Heart left ventricle (tissue), 7 donors: ENCODE measurements around a stretch of chr18.

DNA sequence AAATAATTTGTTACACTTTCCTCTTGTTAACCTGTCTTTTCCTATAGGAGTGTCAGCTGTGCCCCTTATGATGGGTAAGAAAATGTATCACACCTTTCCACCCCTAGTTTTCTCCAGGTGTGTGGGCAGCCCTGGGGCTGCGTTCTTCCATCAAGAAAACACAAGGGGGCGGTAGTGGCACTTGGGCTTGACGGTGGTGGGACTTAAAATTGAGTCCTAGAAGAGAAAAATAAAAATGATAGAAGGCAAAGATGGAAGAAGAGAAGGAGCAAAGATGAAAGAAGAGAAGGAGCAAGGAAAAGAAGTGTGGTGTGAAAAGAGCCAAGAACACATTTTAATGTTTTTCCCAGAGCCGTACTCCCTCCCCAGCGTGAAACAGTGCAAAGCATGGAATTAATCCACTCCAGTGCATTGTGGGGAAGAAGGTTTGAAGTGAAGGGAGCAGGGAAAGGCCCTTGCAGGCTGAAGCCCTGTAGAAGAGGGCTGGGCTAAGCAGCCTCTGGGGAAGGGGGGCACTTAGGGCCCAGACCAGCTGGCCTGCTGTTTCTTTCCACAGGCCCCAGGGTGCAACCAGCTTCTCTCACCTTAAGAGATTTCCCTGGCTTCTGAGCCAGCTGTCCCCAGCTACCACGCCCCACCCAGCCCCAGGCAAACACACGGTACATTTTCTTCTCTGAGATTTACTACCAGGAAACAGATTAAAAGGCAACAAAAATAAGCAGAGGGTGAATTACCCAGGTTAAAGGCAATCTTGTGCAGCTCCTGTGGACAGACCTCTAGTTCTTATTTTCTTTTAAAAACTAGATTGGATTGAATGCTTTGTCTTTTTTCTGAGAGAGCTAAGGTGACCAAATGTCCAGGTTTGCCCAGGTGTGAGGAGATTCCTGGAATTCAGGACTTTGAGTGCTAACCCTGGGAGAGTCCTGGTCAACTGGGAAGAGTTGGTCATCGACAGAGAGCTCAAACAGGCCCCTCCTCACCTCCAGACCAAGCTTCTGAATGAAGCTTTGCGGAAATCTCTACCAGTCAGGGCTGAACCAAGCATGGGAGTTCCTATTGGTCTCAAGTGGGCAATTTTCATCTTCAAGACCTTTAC lies 256.6 kb downstream of the RNF152 start:
- PRO-cap, 6 experiments: no peak in any of the 6 experiments
- RAMPAGE, long total RNA, 2 experiments: no peak in any of the 2 experiments
- RRBS: no CpG with 5 or more reads among the region's 9 CpGs

DNA sequence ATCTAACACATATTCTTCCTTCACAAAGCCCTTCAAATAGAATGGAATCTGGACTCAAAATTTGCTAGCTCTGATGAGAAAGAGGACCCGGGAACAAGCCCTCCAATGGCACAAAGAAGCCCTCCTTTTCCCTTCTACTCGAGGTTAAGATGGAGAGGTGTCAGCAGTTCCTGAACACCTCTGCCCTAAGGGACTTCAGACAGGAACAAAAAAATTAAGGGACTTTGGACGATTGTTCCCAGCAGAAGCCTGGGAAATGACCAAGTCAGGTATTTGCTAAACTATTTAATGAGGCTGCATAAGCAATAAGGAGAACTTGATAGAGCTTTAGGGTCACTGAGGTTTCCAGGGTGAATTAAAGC lies 157.4 kb downstream of the RNF152 start:
- PRO-cap, 6 experiments: no peak in any of the 6 experiments
- RAMPAGE, long total RNA, 2 experiments: no peak in any of the 2 experiments
- RRBS: no CpG with 5 or more reads among the region's 3 CpGs

DNA sequence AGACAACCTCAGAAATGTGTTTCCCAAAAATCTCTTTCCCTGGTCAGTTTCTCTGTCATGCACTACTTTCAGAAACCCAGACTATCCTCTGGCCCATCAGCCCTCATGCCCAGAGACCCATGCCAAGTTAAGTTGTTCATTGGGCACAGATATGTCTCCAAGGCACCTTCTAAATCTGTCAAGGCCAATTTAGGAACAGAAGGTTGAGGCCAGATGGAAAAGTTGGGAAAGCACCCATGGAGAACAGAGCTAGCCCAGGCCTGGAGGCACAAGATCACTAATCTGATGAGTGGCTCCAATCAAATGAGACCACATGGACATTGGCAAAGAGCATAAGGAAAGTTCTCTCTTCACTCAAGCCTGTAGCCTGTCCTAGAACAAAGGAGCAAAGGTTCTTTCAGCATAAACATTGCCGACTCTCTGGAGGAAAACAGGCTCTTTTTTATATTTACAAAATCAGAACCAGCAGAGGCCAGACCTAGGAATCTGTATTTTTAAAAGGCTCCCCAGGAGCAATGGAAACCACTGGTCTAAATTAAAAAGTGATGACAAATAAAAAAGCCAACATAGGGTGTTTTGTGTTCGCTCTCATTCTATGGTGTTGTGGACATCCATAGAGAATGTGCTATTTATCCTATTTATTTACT lies 154.7 kb downstream of the RNF152 start:
- PRO-cap, 6 experiments: no peak in any of the 6 experiments
- RAMPAGE, long total RNA, 2 experiments: no peak in any of the 2 experiments
- RRBS: no CpG with 5 or more reads among the region's 2 CpGs

- PRO-cap, 6 experiments: no peak in any of the 6 experiments
- RAMPAGE, long total RNA, 2 experiments: no peak in any of the 2 experiments
- RRBS: no CpG with 5 or more reads among the region's 4 CpGs
These were observed 25.5 kb upstream of the ZCCHC2 start for GRCh38 chr18:62497394-62497703.

DNA sequence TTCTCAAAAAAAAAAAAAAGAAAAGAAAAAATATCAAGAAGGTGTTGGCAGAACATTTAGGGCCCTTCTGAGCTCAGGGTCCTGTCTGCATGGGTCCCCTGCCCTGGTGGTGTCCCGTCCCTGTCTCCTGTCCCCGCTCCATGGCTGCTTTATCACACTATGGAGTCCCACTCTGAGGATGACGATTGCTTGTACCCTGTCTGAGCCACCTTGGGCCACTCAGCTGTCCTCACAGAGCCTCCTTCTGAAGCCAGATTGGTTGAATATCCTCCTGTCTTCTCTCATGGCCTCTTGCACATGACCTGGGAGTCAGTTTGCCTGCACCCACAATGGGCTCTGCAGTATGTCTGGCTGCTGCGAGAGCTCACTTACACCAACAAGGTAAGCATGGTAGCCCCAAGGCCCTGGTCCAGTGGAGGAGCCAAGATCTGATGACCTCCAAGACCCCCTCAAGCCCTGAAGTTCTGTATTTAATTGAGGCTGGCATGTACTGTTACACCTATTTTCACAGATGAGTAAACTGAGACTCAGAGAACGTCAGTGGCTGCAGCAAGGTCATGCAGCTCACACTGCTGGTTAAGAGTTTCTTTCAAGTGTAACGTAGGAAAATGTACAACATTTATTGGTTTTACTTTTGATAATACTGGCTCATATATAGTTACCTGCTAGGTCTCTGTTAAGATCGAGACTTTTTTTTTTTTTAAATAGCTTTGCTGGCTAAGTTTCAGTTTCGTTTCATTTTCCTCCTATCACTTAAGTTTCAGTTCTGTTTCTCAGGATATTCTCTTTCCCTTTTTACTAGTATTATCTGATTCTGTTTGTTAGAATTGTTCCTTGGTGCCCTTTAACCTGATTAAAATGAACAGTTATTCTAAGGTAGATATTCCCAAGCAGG lies 16.9 kb upstream of the ZCCHC2 start:
- PRO-cap, 6 experiments: no peak in any of the 6 experiments
- RAMPAGE, long total RNA, 2 experiments: no peak in any of the 2 experiments
- RRBS: no CpG with 5 or more reads among the region's 8 CpGs

GRCh38 chr18:62544647-62545560 lies 22.1 kb downstream of the ZCCHC2 start:
- PRO-cap, 6 experiments: peak in 2 of 6 experiments; most common plus-strand start chr18:62545321 (in 1); most common minus-strand start chr18:62545194 (in 2)
- RAMPAGE, long total RNA, 2 experiments: no peak in any of the 2 experiments
- RRBS: no CpG with 5 or more reads among the region's 8 CpGs

GRCh38 chr18:62624848-62625489 lies 90.4 kb upstream of the PHLPP1 start:
- PRO-cap, 6 experiments: peak in 5 of 6 experiments; most common plus-strand start chr18:62625186 (in 1); most common minus-strand start chr18:62625085 (in 5)
- RAMPAGE, long total RNA, 2 experiments: no peak in any of the 2 experiments
- RRBS: no CpG with 5 or more reads among the region's 7 CpGs

DNA sequence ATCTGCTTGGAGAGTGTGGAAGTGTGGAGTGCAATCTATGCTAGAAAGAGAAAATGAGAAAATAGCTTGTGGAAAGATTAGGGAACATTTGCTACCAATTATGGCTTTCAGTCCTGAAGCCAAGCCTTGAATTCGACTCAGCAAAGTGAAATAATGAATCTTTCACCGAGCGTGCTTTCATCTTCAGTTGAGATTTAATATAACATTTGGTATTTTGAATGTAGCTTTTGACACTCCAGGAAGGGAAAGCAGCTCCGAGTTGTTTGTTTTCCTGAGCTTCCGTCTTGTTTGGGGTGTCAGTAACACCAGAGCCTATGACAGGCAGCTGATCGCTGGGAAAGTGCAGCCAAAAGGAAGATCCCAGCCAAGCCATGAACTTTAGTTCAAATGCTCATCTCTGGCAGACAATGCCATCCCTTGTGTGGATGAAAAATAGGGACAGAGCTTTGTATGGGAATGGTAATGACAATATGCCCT lies 25.1 kb upstream of the PHLPP1 start:
- PRO-cap, 6 experiments: no peak in any of the 6 experiments
- RAMPAGE, long total RNA, 2 experiments: no peak in any of the 2 experiments
- RRBS: no CpG with 5 or more reads among the region's 6 CpGs

DNA sequence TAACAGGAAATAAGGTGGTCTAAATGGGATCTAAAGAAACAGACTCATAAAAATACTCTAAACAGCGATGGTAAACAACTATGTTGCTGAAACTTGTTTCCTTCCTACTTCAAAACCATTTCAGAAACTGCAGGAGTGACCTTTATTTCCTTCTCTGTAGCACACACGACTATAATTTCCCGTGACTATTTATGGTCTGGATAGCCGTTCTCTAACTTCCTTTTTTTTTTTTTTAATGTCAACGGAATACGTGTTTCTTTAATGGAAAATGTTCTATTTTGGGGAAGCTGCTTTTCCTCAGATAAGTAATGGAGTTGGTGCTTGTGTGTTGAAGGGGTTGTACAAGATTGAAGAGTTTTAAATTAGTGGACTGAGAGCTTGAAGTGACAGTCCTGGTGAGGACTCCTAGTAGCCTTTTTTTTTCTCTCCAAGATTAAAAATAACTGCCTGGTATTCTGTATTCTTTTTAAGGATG lies 224.1 kb downstream of the PHLPP1 start:
- PRO-cap, 6 experiments: no peak in any of the 6 experiments
- RAMPAGE, long total RNA, 2 experiments: no peak in any of the 2 experiments
- RRBS: no CpG with 5 or more reads among the region's 6 CpGs

DNA sequence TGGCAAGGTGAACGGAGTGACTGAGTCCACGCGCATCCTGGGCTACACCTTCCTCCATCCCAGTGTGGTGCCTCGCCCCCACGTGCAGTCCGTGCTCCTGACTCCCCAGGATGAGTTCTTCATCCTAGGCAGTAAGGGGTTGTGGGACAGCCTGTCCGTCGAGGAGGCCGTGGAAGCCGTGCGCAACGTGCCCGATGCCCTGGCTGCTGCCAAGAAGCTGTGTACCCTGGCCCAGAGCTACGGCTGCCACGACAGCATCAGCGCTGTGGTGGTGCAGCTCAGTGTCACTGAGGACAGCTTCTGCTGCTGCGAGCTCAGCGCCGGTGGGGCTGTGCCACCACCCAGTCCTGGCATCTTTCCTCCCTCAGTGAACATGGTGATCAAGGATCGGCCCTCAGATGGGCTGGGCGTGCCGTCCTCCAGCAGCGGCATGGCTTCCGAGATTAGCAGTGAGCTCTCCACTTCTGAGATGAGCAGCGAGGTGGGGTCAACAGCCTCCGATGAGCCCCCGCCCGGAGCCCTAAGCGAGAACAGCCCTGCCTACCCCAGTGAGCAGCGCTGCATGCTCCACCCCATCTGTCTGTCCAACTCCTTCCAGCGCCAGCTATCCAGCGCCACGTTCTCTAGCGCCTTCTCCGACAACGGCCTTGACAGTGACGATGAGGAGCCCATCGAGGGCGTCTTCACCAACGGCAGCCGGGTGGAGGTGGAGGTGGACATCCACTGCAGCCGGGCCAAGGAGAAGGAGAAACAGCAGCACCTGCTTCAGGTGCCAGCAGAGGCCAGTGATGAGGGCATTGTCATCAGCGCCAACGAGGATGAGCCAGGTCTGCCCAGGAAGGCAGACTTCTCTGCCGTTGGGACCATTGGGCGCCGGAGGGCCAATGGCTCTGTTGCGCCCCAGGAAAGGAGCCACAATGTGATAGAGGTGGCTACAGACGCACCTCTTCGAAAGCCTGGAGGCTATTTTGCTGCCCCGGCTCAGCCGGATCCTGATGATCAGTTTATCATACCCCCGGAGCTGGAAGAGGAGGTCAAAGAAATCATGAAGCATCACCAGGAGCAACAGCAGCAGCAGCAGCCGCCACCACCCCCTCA lies 263.3 kb downstream of the PHLPP1 start:
- PRO-cap, 6 experiments: no peak in any of the 6 experiments
- RAMPAGE, long total RNA, 2 experiments: no peak in any of the 2 experiments
- RRBS: 99% methylated on average over 2 of the region's 54 CpGs

DNA sequence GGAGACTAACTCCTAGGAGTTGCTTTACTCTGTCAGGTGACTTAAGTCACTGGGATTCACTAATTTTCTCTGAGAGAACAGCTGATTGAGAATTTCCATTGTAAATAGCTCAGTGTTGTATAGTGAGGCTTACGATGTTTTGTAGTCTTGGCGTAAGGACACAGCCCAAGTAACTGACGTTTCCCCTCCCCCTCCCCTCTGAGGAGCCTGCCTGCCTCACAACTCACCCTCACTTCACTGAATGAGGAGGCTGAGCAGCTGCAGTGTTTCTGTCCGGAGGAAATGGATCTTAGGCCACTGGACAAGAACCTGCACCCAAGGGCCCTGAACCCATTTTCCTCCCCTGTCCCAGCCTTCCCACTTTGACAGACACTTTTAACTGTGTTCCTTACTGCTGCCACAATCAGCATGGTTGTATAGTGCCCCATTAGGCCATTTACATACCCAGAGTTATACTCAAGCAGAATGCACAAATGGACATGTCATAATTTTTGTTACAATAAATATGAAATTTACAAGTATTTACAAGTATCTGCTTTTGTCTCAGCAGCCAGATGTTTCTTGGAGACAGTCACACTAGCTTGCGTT lies 264.7 kb downstream of the PHLPP1 start:
- PRO-cap, 6 experiments: no peak in any of the 6 experiments
- RAMPAGE, long total RNA, 2 experiments: no peak in any of the 2 experiments
- RRBS: no CpG with 5 or more reads among the region's 5 CpGs

GRCh38 chr18:63062416-63062653 lies 257.2 kb downstream of the BCL2 start:
- PRO-cap, 6 experiments: peak in 1 of 6 experiments; most common plus-strand start chr18:63062513 (in 1)
- RAMPAGE, long total RNA, 2 experiments: no peak in any of the 2 experiments
- RRBS: no CpG with 5 or more reads among the region's 4 CpGs

DNA sequence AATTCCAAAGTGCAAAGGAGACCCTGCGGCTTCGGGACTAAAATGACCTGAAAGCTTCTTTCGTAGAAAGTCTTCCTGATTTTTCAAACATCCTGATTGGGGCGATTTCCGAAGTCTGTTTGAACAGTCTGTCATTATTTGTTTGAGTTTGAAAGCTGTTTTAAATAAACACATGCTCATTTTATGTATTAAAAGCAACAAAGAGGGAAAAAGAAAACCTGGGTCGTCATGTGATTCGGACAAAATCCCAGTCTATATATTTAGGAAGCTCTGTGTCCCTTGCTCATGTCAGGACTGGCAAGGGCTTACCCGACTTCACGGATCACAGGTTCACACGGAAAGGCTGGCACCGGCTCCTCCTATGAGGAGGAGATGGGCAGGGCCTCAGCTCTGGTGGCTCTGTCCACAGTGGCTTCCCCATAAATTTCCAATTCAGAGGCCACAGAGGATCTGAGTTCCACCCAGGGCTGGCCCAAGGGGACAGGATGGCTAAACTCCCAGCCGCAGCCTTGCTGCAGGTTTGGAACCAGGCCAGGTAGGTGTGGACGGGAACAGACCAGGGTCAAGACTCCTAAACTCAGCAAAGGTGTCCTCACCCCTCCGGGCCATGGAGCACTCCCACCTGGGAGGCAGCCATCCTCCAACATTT lies 186.8 kb downstream of the BCL2 start:
- PRO-cap, 6 experiments: no peak in any of the 6 experiments
- RAMPAGE, long total RNA, 2 experiments: no peak in any of the 2 experiments
- RRBS: no CpG with 5 or more reads among the region's 14 CpGs

DNA sequence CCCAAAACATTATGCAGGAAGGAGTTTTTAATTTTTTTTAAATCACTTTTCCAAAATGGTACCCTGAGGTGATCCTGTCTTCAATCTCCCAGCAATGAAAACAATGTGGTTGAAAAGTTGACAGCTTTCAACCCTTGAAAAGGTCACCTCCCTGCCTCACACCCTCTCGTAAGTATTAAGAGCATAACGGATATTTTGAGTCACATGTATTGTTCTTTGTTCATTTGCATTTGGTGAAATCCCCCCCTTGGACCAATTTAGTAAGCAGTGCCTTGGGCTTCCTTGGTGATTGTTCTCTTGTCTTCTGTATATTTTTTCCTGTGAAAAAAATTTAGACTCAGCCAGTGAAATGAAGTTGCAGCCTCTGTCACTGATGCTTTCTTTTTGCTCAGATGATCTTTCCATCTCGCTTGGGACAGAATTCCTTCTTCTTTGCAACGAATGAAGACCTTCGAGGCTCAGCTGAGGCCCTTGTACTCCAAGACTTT lies 158.5 kb downstream of the BCL2 start:
- PRO-cap, 6 experiments: no peak in any of the 6 experiments
- RAMPAGE, long total RNA, 2 experiments: no peak in any of the 2 experiments
- RRBS: no CpG with 5 or more reads among the region's 5 CpGs

DNA sequence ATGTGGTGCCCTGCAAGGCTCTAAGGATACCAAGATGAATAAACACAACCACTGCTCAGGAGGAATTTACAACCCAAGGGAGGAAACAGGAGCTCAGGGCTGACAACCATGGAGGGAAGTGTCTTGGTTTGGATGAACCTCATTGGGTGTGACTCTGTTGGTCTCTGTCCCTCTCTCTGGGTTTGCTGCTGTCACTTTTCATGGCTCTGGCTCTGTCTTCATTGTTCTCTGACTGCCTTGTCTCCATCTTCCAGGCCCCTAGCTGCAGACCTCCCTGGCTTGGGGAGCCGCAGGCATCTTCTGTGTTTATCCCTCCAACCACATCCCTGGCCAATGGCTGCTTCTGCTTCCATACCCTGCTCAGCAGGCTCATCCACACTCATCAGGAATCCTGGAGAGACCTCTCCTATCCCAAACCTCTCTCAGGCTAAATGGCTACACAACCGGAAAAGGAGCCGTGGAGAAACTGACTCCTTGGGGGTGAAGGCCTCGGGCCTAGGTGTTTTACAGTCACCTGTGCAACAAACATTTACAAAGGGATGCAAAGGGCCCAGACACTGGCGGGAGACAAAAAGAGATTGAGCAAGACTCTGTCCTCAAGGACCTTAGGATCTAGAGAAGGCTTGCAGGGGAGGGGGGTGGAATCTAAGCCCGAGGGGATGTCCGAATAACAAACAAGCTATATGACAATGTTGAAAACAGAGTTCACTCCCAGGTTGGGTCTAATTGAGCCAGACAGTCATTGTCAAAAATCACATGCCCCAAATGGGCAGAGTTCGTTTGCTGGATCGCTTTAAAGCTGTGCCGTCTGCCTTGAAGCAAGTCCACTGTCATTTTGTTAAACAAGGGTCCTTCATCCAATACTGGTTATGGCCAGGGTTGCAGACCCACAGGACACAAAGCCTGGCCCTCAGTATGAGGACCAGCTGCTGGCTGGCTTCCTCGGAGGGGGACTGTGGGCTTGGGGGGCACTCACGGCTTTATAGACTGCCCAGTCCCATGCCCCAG lies 154.1 kb downstream of the BCL2 start:
- PRO-cap, 6 experiments: no peak in any of the 6 experiments
- RAMPAGE, long total RNA, 2 experiments: no peak in any of the 2 experiments
- RRBS: no CpG with 5 or more reads among the region's 12 CpGs

DNA sequence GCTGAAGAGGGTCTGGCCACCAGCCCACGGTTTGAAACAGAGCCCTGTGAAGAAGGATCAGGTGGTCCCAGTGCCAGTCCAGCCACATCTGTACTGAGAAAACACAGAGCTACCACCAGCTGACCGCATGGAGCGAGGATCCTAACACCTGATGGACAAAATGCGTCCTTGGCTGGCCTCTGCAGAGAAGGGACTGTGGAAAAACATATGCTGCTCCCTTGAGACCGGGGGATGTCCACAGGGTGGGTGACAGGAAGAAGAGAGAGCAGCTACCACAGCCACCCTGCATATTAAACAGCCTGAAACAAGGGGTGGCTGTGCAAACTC lies 137.3 kb downstream of the BCL2 start:
- PRO-cap, 6 experiments: no peak in any of the 6 experiments
- RAMPAGE, long total RNA, 2 experiments: no peak in any of the 2 experiments
- RRBS: no CpG with 5 or more reads among the region's 5 CpGs

DNA sequence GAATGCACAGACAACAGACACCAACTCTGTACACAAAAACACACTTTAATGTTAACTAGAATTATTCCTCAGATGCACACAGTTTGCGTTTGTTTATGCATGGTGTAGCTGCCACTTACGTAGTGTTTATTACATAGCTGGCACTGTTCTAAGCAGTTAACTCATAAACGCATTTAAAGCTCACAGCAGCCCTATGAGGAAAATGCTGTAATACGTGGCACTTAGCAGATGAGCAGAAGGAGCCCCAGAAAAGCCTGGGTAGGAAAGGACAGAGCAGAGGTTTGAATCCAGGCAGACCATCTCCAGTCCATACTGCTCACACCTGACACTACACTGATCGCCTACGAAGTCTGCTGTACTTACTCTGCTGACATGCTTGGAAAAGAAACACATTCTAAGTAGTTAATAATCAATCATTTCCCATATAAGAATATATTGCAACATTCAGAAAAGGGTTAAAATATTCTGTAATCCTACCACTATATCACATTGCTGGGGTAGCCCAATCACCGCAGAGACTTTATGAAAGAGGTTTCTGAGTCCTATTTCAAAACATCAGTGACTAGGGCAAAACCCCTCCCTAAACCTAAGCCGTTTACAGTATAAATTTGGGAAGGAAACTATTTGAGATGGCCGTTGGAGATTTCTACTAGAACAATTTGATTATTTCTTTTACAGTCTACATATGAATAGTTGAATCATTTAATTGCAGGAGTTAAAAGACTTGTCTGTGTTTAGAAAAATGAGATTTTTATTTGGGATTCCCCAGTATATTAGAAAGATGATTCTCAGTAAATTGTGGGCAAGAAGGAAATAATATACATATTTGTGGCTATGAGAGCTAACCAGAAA lies 66.4 kb downstream of the BCL2 start:
- PRO-cap, 6 experiments: no peak in any of the 6 experiments
- RAMPAGE, long total RNA, 2 experiments: no peak in any of the 2 experiments
- RRBS: no CpG with 5 or more reads among the region's 9 CpGs

GRCh38 chr18:63310536-63311161 lies 8.9 kb downstream of the BCL2 start:
- PRO-cap, 6 experiments: no peak in any of the 6 experiments
- RAMPAGE, long total RNA, 2 experiments: no peak in any of the 2 experiments
- RRBS: no CpG with 5 or more reads among the region's 3 CpGs

GRCh38 chr18:63979669-63980158 lies 9.8 kb downstream of the SERPINB8 start:
- PRO-cap, 6 experiments: no peak in any of the 6 experiments
- RAMPAGE, long total RNA, 2 experiments: no peak in any of the 2 experiments
- RRBS: no CpG with 5 or more reads among the region's 6 CpGs

DNA sequence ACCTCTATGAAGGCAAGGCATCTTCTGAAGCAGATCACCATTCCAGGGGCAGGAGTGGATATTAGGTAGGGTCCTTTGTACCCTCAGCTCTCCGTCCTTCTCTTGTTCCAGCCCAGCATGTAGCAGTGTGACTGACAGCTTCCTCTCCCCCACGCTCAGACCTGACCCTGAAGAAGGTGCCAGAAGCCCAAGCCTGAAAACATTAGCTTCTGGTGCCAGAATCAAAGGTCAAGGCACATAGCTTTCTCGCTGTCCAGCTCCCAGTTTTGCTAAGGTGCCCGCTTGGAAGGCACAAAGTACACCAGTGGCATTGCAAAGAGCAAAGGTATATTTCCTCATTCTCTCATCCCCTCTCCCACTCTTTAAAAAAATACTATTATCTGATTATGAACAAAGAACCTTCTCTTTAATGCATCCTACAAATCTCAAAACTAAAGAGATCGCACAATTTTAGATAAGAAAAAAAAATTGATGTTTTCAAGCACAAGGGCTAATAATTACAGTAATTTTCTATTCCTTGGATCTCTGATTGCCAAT lies 302.4 kb downstream of the SERPINB8 start:
- PRO-cap, 6 experiments: no peak in any of the 6 experiments
- RAMPAGE, long total RNA, 2 experiments: no peak in any of the 2 experiments
- RRBS: no CpG with 5 or more reads among the region's 5 CpGs